ENCODE data around the genes MYF6 and MGAT4C.

DNA sequence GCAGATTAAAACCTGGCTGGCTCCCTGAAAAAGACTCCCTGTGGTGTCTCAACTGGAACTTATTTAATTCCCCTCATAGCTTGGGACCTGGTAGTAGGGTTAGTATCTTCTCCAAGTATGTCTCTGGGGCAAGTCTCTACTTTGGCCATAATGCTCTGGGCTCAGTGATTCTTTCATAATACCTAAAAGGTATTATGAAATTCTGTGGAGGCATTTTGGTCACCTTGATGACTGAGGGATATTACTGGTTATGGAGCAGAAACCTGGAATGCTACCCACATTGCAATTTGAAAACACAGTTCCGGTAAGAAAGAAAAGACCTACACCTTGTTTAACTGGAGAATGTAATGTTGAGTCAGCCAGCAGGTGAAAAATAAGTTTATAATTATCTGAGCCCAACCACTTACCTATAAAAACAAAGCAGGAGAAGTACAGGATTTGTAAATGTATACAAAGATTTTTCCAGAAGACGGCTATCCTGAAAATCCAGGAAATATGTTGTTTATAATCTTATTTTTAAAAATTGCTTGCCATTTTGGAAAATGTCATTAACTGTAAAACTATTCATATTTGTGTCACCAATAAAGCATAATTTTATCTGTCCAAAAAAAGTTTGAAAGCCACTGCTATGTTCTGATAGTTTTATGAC, 55.5 kb downstream of the PAWR start:
- PRO-cap, result no peak

GRCh38 chr12:79644261-79644595, 46.5 kb downstream of the PAWR start:
- PRO-cap, result no peak

GRCh38 chr12:79936709-79937217, 1.9 kb upstream of the PPP1R12A start:
- PRO-cap, result no peak

DNA sequence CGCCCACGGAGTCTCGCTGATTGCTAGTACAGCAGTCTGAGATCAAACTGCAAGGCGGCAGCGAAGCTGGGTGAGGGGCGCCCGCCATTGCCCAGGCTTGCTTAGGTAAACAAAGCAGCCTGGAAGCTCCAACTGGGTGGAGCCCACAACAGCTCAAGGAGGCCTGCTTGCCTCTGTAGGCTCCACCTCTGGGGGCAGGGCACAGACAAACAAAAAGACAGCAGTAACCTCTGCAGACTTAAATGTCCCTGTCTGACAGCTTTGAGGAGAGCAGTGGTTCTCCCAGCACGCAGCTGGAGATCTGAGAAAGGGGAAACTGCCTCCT, 33.8 kb downstream of the PTPRQ start:
- PRO-cap, result no peak

DNA sequence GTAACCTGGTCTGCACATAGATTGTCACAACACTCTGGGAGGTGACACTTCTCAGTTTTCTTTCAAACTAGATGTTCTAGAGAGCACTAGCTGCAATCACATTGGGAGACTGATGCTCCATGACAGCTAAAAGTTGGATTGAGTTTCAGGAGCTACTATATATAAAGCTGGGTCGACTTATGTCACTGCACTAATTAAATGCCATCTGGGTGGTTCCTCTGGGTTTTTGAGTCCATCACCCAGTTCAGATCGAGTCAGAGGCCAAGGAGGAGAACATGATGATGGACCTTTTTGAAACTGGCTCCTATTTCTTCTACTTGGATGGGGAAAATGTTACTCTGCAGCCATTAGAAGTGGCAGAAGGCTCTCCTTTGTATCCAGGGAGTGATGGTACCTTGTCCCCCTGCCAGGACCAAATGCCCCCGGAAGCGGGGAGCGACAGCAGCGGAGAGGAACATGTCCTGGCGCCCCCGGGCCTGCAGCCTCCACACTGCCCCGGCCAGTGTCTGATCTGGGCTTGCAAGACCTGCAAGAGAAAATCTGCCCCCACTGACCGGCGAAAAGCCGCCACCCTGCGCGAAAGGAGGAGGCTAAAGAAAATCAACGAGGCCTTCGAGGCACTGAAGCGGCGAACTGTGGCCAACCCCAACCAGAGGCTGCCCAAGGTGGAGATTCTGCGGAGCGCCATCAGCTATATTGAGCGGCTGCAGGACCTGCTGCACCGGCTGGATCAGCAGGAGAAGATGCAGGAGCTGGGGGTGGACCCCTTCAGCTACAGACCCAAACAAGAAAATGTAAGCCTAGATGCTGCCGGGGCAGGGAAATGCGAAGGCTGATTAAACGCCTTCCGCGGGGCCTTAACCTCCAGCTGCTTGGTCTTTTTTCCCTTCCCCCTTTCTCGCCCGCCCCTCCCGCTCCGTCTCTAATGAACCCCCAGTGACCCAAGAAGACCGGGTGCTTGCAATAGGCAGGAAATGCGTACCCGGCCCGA, at the start of gene MYF6:
MYF6 (plus strand) TSS at position 190 of the 991 bp plus-strand sequence.
- PRO-cap, result no peak

DNA sequence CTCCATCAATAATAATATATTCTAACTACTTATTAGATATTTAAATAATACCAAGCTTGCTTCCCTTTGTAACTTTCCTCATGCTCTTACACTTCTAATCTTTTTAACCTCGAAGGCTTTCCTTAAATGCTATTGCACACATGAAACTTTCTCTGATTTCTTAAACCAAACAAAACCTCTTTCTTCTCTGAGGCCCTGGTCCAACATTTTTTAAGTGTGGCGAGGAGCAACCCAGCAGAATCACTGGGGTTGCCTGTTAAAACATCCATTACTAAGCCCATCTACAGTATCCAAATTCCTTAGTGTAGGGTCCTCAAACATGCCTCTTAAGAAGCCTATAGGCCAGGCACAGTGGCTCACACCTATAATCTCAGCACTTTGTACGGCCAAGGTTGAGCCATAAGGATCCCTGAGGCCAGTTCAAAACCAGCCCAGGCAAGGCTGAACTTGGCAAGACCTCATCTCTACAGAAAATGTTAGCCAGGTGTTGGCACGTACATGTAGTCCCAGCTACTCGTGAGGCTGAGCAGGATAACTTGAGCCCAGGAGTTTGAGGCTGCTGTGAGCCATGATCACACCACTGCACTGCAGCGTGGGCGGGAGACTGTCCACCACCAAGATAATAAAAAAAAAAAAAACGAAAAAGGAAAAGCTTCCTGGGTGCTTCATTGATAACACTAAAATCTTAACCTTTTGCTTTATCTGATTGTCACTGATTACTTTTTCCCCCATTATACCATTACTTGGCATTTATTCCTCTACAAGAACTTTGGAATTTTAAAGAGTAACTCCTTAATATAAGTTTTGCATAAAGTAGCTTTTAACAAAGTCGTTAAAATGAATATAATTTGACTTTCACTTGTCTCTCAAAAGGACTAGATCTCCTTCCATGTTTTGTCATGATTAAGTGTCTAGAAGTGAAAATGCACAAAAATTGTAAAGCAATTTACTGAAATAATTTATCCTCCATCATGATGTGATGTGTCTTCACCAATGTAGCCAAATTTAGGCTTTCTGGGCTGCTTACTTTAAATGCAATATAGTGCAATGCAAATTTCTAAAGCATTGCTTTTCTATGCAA, 6.7 kb downstream of the CCDC59 start:
- PRO-cap, result no peak

DNA sequence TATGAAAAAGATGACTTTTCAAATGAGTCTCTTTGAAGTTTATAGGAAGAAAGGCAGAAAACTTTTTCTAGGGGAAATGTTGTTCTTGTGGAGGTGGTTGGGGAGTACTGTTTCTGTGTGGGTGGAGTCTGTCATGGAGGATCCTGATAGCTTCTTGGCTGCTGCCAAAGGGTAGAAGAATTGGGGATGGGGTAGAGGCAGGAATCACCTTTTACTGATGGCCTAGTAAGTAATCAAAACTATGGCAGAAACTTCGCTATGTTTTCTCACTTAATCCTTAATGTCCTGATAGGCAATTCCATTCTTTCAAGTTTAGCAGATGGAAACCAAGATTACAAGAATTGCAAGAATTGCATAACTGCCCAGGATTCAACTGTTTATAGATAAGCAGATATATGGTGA, 463.8 kb downstream of the TMTC2 start:
- PRO-cap, result no peak

- PRO-cap, result no peak
Measured at GRCh38 chr12:84508359-84508720, 404.3 kb downstream of the SLC6A15 start.

GRCh38 chr12:84913116-84913825, 672 bp upstream of the SLC6A15 start:
- PRO-cap, result no peak

- PRO-cap, result no peak
Measured at GRCh38 chr12:86256187-86256739, at the start of gene MGAT4C. Gene MGAT4C, minus strand, starts transcription at chr12:86256391.

DNA sequence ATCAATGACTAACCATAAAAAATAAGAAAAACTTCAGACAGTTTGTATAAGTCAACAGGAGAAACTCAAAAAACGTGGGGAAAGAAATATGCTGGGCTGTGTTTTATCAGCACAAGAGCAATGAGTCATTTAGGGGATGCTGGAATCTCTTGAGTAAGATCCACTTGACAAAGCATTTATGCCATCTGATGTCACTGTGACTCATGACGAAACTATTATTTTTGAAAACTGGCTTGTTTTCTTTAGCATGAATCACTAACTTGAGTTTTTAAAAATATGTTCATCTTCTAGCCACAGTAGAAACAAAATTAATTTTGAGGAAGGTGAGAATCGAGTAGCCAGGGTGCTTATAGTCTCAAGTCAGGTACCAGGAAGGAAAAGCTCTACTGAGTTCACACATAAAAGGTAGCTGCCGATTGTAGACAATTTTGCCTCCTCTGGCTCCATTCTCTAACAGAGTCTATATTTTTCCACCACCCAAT, 456.2 kb upstream of the MGAT4C start:
- PRO-cap, result no peak

DNA sequence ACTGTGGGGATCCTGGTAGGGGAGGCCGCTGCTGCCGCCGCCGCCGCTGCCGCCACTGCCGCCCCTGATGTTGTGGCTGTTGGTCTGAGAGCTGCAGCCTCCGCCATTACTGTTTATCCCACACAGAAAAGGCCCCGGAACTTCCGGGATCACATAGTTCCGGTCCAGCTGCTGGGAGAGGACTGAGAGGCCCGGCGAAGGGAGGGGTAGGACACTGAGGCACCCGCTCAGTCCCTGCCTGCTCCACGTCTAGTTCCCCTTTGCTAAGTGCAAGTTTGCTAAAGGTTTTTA, 244.8 kb downstream of the C12orf50 start:
- PRO-cap, result no peak

- PRO-cap, result no peak
Measured at GRCh38 chr12:87815787-87816353, 213.3 kb downstream of the C12orf50 start.

- PRO-cap, result no peak
Measured at GRCh38 chr12:88134112-88134903, 7.6 kb downstream of the CEP290 start.

DNA sequence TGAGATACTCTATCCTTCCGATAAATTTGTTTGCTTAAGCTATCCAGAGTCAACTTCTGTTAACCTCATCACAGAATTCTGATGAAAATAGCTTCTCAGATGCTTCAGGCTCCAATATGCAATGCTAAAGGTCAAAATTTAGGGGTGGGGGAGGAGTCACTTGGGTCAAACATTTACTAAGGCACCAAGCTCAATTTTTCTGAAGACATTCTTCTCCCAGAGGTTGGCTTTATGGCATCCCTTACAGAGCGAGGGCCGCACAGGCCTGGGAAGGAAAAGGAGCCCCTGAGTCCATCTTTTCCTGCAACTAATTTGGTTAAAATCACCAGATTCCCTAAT, 27.2 kb upstream of the DUSP6 start:
- PRO-cap, result no peak

GRCh38 chr12:89390568-89391055, 38.3 kb upstream of the DUSP6 start:
- PRO-cap, result no peak

- PRO-cap, result no peak
Measured at GRCh38 chr12:89700401-89700961, 8.2 kb downstream of the ATP2B1 start.

DNA sequence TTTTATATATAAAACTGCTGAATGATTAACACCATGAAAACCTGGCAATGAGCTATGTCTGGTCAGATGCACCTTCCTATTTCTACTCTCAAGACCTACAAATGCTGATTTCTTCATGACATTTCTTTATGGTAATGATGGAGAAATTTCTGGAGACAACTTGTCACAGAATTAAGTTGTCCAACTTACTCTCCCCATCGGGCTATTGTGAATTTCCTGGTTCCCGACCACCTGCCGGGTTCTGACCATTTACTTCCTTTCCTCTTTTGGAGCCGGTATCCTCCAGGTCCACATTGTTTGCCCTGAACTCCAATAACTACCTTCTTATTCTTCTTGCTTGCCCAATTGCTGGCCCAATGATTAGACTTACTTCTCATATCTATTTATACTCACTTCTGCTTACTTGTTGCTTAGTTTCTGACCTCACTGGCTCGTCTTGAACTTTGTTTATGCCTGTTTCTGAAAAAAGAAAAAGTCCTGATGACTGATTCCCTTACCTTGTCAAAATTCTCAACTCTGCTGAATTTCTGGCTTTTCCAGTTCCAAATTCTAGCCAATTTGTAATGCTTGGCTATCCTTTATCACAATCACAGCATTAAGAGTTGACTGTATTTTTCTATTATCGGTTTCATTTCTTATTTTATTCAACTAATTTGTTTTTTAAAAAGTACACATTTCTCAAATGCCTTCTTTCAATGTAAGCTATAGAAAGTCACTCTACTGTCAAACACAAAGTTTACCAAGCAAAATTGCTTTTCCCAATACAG, 13.0 kb upstream of the ATP2B1 start:
- PRO-cap, result no peak

DNA sequence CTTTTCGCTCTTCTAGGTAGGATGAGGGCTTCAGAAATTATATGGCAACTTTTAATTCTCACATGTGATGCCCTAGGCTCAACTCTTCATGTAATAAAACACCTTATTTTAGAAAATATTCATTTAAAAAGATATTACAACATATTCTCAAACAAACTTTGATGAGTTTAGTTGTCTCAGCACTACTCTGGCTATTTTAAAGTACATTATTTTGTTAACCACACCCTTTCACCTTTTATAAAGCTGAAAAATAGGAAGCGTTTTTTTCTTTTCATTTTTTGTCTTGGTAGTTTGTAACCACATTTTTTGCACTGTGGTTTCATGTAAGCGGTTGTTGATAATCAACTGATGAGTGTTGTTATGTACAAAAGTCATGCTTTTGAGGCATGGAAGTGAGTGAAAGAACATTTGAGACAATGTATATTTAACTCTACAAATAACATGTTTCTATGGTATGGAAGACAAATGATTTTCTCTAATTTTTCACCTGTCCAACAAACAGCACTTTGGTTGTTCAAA, 52.1 kb upstream of the ATP2B1 start:
- PRO-cap, result no peak

DNA sequence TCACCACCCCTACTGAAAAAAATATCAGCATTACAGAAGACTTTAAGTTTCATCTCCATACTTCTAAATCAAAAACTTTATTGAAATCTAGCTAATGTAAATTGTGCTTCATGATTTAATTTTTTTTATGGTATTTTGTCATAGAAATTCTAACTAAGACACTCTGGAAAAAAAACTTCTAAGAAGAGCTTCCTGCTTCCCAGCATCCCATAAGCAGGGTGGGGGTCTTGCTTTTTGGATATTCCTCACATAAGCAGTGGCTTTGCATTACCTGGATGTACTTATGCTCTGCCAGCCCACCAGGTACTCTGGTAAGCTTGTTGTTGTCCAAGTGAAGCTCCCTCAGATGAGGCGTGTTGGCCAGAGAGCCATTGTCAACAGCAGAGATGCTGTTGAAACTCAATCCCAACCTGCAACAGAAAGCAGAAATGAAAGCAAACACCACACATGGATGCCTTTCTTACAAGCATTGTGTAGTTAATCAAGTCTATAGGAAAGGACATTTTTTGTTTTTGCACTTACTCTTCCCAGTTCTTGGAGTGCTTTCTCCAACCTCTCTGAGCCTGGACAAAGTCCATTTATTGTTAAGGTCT, 31.1 kb downstream of the DCN start:
- PRO-cap, result no peak

Measured in peritoneum (tissue), 1 donor.